Anterior vena cava (tissue), 1 donor: ENCODE results near the genes SPATA12 and PDE12.

GRCh38 chr3:53679863-53680462 is 166.3 kb downstream of the CHDH start:
- PRO-cap, result no peak

- PRO-cap, result no peak
These were observed 41.3 kb downstream of the CHDH start for GRCh38 chr3:53804823-53805500.

DNA sequence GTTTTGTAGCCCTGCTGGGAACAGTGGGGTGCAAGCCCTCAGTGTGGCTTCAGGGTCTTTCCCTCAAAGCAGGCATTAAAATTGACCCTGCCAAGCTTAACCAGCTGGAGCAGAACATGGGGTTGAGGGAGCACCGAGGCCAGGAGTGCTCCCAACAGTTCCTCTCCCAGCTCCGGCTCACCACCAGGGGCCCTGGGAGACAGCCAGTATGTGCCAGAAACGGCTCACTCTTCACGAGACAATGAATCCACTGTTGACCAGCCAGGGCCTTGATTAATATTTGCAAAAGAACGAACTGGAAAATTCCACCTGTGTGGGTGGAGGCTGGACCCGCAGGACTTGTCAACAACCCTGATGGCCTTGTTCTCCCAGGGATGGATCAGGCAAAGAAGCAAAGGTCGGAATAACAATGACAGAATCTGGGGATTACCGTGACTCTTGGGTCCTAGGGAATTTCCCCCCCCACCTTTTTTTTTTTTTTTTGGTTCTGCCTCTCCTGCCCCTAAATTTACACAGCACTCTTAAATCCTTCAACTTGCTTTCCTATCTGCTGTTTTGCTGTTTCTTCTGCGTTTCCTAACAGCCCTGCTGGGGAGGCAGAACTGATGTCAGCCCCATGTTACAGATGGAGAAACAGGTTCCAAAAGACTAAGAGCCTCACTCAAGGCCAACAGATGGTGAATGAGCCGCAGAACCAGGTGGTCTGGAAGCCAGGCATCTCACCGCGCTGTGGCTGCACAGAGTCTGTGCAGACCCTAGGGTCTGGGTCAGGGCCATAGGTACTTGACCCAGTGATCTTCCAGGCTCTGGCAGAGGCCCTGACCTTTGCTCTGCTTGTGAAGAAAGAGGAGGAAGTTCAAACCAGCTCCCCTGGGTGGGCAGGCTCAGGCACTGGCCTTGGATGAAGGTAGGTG is 3.2 kb downstream of the CHDH start:
- PRO-cap, result bidirectional peak, plus-strand start at position 363 of the sequence, minus-strand start at position 179 of the sequence

GRCh38 chr3:53845349-53845857 is 816 bp downstream of the CHDH start:
- PRO-cap, result unidirectional peak, plus-strand start at chr3:53845716

DNA sequence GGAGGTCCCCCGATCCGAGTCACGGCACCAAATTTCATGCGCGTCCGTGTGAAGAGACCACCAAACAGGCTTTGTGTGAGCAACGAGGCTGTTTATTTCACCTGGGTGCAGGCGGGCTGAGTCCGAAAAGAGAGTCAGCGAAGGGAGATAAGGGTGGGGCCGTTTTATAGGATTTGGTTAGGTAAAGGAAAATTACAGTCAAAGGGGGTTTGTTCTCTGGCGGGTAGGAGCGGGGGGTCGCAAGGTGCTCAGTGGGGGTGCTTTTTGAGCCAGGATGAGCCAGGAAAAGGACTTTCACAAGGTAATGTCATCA is 288.2 kb downstream of the LRTM1 start:
- PRO-cap, result no peak

- PRO-cap, result no peak
These were observed 74.0 kb downstream of the LRTM1 start for GRCh38 chr3:54853864-54854187.

DNA sequence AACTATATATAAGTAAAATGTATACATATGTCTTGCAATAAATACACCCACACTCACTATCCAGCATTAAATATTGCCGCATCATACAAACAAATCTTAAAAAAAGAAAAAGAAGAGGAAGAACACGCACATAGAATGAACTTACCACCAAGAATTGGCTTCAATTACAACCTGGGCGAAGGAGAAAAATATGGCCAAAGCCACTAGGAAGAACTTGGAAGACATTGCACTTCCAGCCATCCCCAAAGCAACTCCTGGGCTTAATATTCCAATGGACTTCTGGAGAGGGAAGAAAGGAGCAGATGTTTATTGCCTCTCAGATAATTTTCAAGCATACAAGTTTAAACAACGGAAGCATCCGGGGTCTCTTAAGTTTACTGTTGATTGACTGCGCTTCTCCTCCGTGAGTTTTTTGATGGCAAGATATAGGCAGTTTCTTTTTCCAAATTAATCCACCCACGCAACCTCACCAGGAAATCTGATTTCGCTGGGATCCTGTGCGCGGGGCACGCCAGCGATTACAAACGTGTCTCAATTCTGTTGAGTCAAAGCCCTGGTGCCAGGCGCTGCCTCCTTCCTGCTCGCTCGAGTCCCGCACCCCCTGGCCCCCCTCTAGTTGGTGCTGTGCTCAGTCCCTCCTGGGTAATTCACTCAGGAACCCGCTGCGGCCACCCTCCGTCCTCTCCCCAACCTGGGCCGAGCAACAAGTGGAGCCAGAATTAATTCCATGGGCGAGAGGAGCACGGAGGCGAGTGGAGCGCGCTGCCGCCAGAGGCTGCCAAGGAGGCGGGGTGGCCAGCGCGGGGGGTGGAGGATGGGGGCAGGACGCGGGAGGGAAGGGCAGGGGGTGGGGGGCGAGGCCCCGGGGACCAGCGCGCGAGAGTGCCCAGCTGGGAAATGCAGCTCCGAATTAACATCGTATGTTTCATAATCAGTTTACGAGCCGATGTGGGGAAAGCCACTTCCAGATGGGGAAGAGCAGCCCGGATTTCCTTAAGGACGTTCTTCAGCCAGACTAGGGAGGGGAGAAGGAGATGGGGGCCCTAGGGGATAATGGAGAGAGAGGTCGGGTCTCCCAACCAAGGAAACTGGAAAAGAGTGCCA is 6.1 kb downstream of the WNT5A start:
- PRO-cap, result bidirectional peak, plus-strand start at position 843 of the sequence, minus-strand start at position 692 of the sequence

GRCh38 chr3:55601242-55602221 is 114.4 kb upstream of the WNT5A start:
- PRO-cap, result no peak

- PRO-cap, result no peak
These were observed 46.2 kb upstream of the TASOR start for GRCh38 chr3:56729068-56729782.

- PRO-cap, result no peak
These were observed 5.8 kb downstream of the ARHGEF3 start for GRCh38 chr3:56795669-56796625.

DNA sequence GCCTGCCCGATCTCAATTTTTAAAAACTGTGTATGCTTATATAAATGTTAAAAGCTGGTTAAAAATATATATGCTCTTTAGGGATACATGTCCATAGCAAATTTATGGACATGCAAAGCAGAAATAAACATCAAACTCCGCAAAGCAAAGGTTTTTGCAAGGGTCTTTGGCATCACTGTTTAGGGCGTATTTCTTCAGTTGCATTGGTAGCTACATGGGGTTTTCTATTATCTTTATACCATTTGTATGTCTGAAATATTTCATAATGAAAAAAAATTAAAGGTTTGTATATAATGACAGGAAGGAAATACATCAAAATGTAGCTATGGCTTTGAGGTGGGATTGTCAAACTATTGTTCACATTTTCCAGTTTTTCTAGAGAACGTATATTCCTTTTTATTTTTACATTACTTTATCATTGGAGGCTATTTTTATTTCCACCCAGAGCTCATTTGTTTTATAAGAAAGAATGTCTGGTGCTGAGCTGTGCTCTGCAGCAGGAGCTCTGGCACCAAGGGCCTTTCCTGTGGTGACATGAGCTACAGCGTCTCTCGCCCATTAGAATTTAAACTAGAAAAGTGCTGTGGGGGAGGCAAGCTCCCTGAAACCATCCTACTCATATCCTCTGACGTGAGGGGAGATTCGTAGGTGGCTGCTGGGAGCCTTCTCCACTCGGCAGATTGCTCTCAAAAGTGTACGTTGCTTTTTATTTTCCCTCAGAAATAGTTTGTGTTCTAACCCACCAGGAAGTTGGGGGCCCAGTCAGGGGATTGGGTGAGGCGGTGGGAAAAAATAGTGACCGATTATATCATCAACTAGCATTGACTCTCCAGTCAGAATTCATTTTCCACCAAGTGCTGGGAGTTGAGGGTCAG is 76.1 kb upstream of the ARHGEF3 start:
- PRO-cap, result no peak

DNA sequence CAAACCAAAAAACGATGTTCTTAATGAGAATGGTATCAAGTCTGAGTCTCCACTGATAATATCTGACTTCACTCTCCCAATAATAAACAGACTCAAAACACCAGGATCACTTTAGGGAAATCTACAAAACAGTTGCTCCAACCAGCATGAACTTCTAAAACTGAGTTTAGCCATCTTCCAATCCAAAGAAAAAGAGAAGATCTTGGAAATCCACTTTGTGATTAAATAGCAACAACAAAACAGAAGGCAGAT is 113.8 kb upstream of the ARHGEF3 start:
- PRO-cap, result no peak

- PRO-cap, result no peak
These were observed 53.7 kb upstream of the SPATA12 start for GRCh38 chr3:57006767-57007207.

DNA sequence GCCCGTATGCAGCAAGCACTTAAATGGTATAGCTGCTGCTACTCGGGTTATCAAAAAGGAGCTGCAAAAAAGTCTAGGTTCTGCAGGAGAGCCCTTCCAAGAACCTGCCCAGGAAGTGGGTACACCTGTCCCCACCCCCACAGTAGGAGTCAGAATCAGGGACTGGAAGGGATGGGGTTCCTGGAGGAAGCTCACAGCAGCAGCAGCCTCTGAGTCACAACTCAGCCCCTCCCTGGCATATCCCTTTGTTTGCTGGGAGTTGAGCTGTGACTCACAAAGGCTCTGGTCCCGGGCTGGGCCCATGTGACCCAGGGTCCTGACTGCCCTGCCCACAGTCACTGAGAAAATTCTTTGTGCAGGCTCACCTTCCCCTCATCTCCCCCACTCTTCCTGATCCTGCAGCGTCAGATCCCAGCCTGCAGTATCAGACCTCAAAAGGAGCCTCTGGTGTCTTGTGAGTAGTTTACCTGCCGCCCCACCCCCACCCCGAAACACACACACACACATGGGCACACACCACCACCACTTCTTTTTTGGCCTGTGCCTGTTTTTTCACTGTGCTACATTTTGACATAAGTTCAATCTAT is at the start of gene SPATA12:
Gene SPATA12 (plus strand): TSS at position 332 of the 587 bp plus-strand sequence.
- PRO-cap, result no peak

DNA sequence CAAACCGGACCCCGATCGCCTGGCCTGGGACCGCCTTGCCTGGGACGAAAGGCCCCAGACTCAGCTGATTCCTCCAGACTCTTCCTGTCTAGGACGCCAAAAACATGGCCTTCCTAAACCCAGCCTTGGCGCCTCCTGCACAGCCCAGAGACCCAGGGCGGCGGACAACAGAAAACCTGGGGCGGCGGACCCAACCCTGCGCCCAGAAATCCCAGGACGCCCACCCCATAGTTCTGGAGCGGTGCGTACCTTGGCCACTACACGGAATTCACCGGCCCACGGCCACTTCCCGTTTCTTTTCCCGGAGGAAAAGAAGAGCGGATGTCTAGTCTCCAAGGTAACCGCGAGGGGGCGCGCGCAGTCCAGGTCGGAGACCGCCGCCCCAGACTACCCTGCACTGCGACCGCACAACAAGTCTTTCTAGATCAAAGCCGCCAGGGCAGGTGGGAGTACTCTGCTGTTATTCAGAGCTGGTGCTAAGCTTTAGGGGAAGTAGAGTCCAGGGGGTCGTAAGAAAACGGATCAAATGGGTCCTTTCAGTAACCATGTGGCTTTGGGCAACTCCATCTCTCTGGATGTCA is 4.9 kb upstream of the IL17RD start:
- PRO-cap, result no peak

- PRO-cap, result bidirectional peak, plus-strand start at chr3:57556287, minus-strand start at chr3:57556014
These were observed at the start of gene PDE12 for GRCh38 chr3:57556180-57556983. TSS of gene PDE12 (plus strand) at chr3:57556274.

DNA sequence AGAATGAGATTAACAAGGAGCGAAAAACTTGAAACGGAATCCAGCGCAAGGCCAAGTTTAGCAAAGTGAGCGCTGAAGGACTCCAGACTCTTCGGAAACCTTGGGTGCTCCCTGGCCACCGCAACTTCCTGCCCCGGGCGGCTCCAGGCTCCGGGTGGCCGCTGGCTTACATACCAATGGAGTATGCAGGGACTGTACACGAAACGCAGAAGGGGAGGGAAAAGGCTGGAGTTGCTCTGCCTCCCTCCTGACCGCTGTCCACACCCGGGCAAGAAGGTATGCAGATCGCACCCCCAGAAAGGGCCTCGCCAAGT is 746 bp downstream of the ARF4 start:
- PRO-cap, result bidirectional peak, plus-strand start at position 212 of the sequence, minus-strand start at position 102 of the sequence

- PRO-cap, result no peak
These were observed 16.7 kb upstream of the DENND6A start for GRCh38 chr3:57709580-57709971.

DNA sequence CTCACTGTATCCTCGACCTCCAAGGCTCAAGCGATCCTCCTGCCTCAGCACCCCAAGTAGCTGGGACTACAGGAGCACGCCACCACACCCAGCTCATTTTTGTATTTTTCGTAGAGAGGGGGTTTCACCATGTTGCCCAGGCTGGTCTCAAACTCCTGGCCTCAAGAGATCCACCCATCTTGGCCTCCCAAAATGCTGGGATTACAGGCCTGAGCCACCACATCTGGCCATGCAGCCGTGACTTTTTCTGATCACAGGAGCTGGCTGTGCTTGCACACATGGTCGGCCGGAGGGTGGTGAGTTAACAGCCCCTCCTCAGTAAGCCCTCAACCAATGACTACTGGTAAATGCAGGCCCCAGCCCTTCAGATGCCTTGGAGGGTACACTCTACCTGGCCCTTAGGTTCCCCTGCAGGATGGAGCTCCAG is 25.0 kb upstream of the FLNB start:
- PRO-cap, result no peak

GRCh38 chr3:57999406-57999853 is 8.8 kb upstream of the FLNB start:
- PRO-cap, result no peak